Bronchus (tissue), 1 donor: ENCODE measurements around a stretch of chr10.

DNA sequence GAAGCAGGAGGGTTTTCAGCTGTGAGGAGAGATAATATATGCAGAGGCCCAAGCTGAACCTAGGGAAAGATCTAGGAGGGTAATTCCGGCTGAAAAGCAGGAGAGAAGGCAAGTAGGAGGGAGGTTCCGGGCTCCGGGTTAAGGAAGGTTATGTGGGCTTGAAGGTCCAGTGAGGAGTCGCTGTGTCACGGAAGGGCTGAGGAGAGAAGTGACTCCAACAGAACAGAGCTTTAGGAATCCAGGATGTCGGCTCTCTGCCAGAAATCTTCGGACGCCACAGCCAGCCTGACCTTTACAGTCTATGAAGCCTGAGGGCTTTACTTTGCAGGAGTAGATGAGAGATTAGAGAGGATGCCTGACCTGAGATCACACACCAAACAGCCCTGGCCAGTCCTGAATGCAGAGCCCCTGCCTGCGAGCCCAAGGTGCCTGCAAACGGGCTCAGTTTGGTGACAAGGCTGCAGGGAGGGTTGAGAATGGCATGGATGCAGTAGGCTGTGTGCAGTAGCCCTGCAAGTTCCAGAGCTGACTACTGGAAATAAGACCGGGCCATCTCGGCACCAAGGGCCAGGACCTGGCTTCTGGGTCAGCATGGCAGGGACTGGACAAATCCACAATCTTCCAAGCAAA lies 77.8 kb downstream of the GPR26 start:
- PRO-cap: no peak

DNA sequence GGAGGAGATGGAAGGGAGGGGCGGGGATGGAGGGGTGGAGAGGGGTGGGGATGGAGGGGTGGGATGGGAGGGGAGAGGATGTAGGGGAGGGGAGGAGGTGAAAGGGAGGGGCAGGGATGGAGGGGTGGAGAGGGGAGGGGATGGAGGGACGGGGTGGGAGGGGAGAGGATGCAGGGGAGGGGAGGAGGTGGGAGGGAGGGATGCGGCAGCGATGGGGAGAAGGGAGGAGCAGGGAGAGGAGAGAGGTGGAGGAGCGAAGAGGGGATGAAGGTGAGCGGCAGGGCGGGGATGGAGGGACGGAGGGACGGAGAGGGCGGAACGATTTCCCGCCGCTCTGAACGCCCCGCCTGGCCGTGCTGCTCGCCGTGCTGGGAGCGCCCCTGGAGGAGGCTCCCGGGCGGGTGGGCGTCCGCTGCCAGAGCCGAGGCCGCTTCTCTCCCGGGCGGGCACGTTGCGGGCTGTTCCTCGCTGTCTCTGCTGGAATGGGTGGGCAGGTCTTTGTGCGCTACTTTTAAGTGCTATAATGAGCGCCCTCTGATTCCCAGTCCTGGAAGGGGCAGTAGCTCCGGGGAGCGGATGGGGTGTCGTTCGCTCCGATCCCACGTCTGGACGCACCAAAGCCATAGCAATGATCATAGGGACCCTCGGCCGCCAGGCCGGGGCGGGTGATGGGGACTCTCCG lies 80.9 kb upstream of the CPXM2 start:
- PRO-cap: no peak

GRCh38 chr10:123997407-123997606 lies 96.1 kb downstream of the CHST15 start:
- PRO-cap: no peak

DNA sequence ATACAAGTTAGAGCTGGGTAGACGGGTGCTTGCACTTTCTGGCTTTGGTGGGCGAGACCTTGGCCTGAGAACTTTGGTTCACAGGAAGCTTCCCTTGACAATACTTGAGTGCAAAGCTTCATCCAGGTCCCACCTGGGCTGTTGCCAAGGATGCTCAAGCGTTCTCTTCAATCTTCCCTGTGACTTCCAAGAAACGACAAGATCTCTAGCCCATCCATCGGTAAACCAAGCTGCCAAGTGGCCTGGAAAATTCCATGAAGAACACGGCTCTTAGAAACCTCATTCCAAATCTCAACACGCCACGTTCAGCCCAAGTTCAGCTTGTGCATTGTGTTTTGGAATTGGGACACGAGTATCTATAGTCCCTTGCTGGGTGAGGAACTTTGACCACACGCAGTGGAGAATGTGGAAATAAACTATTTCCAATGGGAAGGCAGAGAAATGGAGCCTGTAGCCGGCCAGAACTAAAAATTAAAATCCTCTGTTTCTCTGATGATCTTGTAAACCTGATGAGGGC lies 84.7 kb downstream of the CHST15 start:
- PRO-cap: no peak

GRCh38 chr10:124040287-124040854 lies 53.0 kb downstream of the CHST15 start:
- PRO-cap: no peak

- PRO-cap: no peak
Measured at GRCh38 chr10:124071829-124072642, 21.4 kb downstream of the CHST15 start.

- PRO-cap: no peak
Measured at GRCh38 chr10:124084168-124084607, 9.2 kb downstream of the CHST15 start.

DNA sequence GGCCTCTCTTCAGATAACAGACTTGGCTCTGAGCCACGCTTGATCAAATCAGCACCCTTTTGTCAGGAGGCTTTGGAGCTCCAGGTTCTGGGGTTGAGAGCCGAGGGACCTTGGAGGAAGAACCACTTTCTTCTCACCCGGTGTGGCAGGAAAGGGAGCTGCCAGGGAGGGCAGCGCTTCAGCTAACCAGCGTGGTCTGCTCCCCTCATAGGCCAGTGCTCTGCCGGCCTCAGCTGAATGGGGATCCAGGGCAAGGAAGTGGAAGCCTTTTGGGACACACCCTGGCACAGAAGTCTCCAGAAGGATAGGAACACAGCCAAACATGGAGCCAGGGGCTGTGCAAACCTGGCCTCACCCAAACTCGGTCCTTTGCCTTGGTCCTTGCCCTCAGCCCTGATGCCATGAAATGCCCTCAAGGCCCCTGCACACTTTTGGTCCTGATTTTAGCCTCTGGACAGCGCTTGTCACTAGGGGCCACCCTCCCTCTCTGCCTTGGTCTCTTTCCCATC lies 23.6 kb upstream of the CHST15 start:
- PRO-cap: no peak

DNA sequence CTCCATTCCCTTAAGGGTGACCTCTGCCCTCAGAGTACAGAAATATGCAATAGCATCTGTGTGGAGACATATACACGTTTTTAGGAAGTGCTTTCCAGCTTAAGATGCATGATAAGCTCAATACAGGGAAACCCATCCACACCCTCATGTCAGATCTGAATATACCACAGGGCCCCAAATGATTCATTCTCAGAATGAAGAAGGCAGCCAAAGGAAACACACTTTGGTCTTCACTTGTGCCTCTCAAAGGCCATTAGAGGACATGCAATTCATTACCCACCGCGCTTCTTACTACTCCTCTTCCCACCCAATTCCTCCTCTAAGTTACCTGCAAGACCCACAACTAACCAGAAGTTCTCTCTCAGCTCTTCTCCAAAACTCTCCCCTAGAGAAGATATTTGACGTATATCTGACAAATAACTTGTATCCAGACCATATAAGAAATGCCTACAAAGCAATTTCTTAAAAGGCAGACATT lies 103.1 kb downstream of the OAT start:
- PRO-cap: no peak

- PRO-cap: unidirectional peak, plus-strand start at chr10:124416972
Measured at GRCh38 chr10:124416614-124417315, 2.0 kb downstream of the OAT start.

- PRO-cap: no peak
Measured at GRCh38 chr10:124535628-124536717, 74.3 kb downstream of the LHPP start.

- PRO-cap: no peak
Measured at GRCh38 chr10:124547311-124547650, 85.7 kb downstream of the LHPP start.

- PRO-cap: no peak
Measured at GRCh38 chr10:124644765-124645308, 99.3 kb downstream of the FAM53B start.

DNA sequence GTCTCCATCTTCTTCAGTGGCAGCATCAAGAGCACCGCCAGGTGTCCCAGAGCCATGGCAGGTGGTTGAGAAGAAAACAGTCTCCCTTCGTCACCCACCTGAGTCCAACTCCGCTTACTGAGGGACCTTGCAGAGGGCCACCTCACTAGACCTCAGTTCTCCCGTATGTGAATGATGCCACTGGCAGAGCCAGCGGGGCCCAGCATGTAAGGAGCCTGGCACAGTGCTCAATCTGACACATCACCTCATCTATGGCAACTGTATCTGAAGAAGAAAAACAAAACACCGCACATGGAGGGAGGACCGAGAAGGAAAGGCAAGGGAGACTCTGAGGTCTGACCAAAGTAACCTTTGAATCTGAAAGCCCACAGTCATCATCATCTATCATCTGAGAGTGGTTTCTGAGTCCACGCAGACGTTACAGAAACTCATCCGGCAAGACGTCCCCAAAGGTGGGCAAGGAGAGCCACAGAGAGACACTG lies 49.3 kb downstream of the FAM53B start:
- PRO-cap: no peak

DNA sequence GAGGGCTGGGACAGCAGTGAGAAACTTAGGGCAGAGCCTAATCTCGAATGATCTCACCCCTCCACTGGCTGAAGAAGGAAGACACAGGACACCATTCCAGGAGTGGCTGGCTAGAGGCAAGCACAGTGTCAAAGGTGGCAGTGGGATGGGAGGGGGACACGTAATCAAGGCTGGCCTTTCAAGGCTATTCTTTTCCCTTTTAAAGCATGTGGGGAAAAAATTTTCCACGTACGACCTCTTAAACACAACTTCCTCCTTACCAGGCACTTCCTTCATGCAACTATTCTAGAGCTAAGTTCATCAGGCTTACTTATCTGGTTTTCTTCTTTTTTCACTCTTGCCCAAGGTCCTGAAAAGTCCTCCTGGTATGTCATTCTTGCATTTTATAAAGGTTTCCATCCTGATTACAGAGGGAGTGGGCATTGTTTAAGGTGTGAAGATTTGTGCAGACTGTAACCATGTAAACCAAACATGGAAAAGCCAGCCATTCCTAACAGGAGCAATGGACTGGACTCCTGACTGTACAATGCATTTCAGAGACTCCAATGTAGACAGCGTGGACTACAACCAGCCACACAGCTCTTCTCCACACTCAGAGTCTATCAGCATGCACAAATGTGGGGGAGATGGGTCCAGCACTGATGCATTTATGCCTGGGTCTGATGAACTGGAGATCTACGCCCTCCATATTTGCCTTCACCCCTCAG lies 14.8 kb downstream of the FAM53B start:
- PRO-cap: no peak

GRCh38 chr10:124755532-124755930 lies 11.4 kb upstream of the FAM53B start:
- PRO-cap: no peak

GRCh38 chr10:124916460-124916617 lies 25.6 kb upstream of the ZRANB1 start:
- PRO-cap: no peak

- PRO-cap: no peak
Measured at GRCh38 chr10:125000928-125001852, 26.7 kb downstream of the CTBP2 start.

DNA sequence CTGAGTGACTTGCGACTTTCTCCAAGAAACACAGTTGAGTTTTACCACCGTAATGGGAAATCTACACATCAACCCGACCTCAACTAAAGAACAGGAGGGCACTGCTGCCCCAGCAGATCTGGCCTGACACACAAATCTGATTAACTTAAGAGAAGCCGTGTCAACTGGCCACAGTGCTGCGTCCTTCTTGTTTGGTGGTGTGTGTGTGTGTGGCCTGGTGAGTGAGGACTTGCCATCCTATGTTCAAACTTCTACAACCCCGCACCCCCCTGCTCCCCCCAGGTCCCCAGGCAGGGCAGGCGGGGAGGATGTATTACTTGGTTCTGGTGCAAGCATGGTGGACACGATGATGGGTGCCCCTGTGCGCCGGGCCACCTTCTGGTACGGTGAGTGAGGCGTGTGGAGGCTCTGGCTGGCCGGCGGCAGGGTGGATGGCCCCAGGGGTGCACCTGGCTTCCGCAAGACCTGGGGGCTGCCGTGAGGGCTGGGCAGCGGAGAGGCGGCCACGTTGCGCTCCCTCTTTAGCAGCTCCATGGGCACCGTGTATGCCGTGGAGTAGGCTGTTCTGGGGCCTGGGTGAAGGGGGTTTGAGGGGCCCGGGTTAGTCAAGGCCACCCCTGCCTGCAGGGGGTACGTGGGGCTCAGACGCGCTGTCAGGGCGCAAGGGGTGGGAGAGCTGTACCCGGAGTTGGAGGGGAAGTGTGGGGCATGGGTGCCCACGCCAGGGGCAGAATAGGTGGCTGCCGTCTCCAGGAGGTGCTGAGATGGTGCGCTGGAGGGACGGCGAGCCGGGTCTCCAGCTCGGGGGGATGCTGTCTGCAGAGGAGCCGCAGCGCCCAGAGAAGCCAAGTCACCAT lies 1.9 kb downstream of the CTBP2 start:
- PRO-cap: no peak

GRCh38 chr10:125055362-125055876 lies 27.5 kb upstream of the CTBP2 start:
- PRO-cap: no peak